ENCODE results near the genes GNL3L and ZXDA.

- RRBS = no CpG with 5 or more reads among the region's 64 CpGs
These were observed 817 bp downstream of the KDM5C start for GRCh38 chrX:53223727-53225053.

DNA sequence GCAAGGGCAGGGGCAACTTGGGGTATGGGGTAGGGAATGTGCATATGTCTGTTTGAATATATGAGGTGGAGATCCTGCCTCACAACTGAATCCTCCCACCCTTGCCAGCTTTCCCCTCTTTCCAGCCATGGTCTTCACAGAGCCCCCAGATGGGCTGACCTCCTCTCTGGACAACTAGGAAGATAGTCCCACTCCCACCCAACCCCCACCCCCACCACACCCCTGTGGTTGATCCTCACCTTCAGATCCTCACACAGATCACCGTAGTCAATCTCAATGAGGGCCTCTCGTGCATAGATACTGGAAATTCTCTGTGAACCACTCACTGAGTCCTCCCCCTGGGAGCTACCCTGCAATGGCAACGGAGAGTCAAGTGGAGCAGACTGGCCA is 27.9 kb downstream of the SMC1A start:
- RRBS = no CpG with 5 or more reads among the region's 3 CpGs

GRCh38 chrX:53433663-53434040 is 518 bp downstream of the HSD17B10 start:
- RRBS = no CpG with 5 or more reads among the region's 16 CpGs

DNA sequence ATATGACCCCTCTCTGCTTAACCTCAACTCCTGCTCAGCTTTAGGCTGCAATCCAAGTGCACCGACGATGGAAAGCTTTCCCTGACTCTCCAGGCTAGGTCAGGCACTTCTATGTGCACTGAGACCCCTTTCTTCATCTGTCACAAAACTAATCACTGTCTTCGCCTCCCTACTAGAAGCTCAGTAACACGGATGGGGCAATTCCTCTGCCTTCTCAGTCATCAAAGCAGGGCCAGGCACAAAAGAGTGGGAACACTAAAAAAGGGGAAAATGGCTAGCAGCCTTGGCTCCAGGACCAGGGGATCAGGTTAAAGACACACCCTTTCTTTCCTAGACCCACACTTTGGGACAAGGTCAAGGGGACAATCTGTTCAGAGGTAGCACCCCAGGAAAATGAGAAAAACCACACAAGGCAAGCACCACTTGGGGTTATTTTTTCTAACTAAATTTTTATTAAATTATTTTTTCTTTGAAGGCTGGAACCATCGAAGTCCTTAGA is 97.6 kb upstream of the HSD17B10 start:
- RRBS = no CpG with 5 or more reads among the region's 5 CpGs

DNA sequence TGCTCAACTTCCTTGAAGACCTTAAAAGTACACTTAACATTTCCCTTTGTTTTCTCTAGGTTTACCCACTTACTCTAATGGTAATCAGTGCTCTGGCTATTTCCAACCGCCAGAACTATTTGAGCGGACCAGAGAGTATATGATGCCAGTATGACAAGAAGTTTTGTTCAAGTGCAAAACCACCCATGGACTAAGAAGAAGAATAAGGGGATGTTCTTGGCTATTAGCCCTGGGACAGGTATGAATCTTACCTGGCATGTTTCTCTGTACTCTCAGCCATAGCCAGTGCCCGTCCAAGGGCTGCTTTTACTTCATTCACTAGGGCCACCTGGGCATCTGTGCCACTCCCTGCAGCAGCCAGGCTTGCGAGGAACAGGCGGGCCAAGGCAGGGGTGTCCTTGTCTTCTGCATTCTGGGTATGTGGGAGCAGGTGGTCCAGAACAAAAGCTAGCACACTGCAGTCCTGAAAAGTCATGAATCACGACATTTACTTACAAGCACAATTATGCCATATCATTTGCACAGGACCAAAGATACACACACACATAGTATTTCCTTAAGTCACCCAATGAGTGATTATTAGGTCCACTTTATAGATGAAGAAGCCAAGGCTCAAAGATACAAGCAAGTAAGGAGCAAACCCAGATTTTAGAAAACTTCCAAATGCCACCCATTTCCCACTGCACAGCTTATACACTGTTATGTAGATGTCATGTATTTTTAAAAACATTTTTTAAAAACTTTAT is 117.0 kb downstream of the HUWE1 start:
- RRBS = no CpG with 5 or more reads among the region's 6 CpGs

GRCh38 chrX:54093153-54093512 is 48.9 kb upstream of the PHF8 start:
- RRBS = no CpG with 5 or more reads among the region's 1 CpG

DNA sequence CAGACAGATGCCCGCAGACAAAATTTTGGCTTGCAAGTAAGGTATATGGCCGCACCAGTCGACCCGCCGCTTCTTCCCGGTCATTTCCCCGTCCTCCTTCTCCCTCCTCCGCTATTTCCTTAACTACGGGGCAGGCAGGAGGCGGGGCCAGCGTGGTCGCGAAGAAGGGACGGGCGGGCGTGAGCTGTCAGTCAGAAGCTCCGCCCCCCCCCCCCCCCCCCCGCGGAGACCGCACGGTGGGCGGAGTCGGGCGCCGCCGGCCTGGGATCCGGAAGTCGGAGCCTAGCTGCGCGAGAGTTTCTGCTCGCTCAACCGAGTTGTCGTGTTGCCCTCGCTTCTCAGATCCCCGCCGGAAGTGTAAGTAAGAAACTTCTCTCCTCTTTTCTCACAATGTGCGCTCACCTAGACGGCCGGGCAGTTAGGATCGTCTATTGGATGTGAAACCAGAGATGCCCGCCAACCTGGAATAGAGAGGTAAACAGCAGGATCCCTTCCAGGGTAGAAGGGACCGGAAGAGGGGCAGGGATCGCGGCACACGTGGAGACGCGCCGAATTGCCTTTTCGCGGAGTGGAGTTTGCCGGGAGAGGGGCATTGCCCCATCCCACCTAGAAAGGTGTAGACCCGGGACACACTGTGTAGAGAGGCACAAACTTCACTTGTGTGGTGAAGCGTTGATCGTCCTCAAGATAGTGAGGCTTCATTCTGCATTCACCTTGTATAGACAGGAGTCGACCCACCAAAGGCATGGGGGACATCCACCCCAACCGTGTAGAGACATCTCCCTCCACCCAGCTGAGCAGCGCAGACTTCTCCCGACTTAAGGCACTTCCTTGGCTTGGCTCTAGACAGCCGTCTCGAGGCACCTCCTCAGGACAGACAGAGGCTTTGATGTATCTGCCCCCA is at the start of gene GNL3L:
TSS of gene GNL3L (plus strand) at position 274 of the 904 bp plus-strand sequence.
- RRBS = under 1% methylated on average over 19 of the region's 60 CpGs

GRCh38 chrX:54814110-54814678 is 6.6 kb downstream of the MAGED2 start:
- RRBS = no CpG with 5 or more reads among the region's 3 CpGs

- RRBS = no CpG with 5 or more reads among the region's 5 CpGs
These were observed 26.8 kb downstream of the MAGED2 start for GRCh38 chrX:54834289-54834706.

DNA sequence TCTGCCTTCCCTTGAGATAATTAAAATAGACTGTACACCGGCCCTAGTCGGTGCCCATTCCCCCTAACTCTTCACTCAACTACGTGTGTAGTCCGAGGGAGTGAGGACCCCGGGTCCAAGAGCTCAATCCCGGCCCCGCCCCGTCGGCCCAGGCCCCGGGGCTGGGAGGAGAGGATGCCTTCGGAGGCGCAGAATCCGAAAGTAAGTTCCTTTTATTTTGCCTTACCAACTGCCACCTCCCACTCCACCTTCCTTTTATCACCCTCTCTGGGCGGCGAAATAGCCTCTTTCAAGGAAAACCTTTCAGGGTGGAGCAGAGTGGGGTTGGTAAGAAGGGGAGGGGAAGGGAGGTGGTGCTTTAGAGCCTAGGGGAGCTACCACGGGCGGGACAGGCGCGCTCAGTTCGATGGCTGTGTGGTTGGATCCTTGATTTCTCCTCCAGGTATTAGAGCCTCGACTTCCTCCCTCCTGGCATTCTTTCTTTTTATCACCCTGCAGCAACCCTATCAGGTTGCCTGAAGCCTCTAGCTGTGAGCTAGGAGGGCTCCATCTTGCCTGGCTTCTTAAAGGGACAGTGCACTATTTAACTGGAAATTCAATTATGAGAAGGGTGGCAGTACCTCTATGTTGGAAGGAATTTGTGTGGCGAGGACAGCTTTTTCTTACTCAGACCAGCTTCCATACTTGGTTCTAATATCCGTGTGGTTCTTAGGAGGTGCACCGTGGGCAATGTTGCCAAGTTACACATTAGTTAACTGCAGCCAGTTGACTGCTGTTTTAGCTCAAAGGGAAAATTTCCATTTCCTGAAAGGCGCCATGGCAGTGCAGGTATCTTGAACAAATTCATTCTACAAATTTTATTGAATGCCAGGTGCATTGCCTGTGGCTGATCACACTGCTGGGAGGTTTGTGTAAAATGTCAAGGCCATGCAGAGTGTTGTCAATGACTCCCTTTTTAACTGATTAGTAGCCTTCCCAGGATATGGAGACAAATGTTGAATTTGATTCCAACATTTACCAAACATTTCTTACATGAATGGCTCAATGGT is 191.4 kb downstream of the RRAGB start:
- RRBS = 2% methylated on average over 5 of the region's 25 CpGs

GRCh38 chrX:55960237-55960752 is 242.7 kb downstream of the RRAGB start:
- RRBS = no CpG with 5 or more reads among the region's 6 CpGs

DNA sequence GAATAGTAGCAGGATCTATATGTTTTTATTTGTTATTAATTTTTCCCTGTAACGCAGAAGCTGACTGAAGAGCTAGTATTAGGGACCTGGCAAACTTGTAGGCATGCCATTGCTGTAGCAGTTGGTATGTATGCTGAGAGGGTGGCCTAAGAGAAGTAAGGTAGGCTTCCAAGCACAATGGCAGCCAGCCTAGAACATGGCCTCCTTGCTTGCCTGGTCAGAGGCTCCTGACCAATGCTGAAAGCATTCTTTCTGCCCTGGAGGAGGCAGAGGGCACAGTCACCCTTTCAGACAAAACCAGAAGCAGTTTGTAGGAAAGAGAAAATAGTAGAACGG is 215.0 kb upstream of the KLF8 start:
- RRBS = no CpG with 5 or more reads among the region's 2 CpGs

DNA sequence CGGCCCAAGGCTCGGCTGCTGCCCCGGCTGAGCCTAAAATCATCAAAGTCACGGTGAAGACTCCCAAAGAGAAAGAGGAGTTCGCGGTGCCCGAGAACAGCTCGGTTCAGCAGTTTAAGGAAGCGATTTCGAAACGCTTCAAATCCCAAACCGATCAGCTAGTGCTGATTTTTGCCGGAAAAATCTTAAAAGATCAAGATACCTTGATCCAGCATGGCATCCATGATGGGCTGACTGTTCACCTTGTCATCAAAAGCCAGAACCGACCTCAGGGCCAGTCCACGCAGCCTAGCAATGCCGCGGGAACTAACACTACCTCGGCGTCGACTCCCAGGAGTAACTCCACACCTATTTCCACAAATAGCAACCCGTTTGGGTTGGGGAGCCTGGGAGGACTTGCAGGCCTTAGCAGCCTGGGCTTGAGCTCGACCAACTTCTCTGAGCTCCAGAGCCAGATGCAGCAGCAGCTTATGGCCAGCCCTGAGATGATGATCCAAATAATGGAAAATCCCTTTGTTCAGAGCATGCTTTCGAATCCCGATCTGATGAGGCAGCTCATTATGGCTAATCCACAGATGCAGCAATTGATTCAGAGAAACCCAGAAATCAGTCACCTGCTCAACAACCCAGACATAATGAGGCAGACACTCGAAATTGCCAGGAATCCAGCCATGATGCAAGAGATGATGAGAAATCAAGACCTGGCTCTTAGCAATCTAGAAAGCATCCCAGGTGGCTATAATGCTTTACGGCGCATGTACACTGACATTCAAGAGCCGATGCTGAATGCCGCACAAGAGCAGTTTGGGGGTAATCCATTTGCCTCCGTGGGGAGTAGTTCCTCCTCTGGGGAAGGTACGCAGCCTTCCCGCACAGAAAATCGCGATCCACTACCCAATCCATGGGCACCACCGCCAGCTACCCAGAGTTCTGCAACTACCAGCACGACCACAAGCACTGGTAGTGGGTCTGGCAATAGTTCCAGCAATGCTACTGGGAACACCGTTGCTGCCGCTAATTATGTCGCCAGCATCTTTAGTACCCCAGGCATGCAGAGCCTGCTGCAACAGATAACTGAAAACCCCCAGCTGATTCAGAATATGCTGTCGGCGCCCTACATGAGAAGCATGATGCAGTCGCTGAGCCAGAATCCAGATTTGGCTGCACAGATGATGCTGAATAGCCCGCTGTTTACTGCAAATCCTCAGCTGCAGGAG is 910 bp downstream of the UBQLN2 start:
- RRBS = no CpG with 5 or more reads among the region's 43 CpGs

DNA sequence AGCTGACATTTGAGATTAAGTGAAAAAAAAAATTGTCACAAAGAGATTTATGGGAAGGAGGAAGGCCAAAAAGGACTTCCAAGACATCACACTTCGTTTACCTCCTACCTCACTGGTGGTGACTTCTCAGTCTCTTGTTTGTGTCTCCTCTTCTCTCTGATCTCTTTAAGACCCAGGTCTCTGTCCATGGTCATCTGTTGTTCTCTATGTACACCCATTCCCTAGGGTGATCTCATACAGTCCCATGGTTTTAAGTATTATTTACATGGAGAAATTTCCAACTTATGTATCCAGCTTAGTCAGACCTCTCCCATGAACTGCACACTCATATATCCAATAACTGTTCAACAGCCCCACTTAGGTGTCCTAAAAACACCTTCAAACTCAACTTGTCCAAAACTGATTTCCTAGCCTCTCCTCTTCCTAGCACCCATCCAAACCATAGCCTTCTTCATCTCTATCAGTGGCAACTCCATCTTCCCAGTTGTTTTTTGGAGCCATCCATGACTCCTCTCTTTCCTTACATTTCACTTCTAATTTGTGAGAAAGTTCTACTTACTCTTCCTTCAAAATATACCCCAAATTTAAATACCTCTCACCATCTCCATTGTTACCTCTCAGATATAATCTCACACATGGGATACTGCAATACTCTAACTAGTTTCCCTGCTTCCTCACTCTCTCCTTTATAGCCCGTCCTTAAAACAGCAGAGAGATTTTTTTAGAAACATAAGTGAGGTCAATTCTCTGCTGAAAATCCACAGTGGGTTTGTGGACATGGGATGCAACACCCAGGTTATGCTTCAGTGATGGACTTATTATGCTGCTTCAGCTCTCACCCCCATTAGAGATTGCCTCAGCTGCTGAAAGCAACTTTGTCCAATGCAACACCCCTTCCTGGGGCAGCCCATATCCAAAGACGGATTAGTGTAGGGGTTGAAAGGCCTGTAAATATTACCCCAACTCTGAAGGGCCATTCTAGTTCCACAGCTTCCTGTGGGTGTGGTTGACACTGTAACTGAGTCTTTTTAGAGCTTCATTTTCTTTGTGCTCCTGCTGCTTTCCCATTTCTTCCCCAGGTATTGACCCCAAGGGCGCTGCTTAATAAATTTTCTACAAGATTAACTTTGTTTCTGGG is 10.5 kb downstream of the SPIN3 start:
- RRBS = no CpG with 5 or more reads among the region's 4 CpGs

GRCh38 chrX:57089409-57090168 is 31.8 kb downstream of the SPIN2B start:
- RRBS = no CpG with 5 or more reads among the region's 4 CpGs

GRCh38 chrX:57596105-57596529 is 4.3 kb downstream of the ZXDB start:
- RRBS = no CpG with 5 or more reads among the region's 3 CpGs

- RRBS = 6% methylated on average over 5 of the region's 110 CpGs
These were observed at the start of gene ZXDA for GRCh38 chrX:57909429-57910600. Gene ZXDA (minus strand): TSS chrX:57910458.

GRCh38 chrX:62878759-62879302 is 472.3 kb downstream of the SPIN4 start:
- RRBS = no CpG with 5 or more reads among the region's 5 CpGs

GRCh38 chrX:63658742-63659581 is 126.1 kb downstream of the ARHGEF9 start:
- RRBS = no CpG with 5 or more reads among the region's 3 CpGs

DNA sequence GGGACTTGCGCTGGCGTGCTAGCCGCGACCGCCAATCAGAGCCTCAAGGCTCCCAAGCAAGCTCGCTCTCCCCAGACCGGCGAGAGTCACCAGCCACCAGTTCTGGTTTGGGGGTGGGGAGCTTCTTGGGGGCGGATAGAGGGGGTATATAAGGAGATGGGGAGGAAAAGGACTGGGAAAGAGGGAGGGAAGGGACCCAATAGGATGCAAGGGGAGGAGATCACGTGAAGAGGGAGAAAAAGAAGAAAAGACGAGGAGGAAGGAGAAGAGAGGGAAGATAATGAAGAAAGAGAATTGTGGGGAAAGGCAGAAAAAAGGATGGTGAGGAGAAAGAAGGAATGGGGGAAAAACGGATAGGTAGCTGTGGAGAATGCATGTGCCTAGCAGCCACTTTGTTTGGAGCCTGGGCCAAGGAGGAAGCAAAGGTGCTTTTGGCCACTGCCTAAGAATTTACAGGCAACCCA is 29.7 kb downstream of the ARHGEF9 start:
- RRBS = no CpG with 5 or more reads among the region's 12 CpGs

Measured in GM12891 (cell line).